Ovary (tissue), 7 donors: ENCODE measurements around a stretch of chr4.

DNA sequence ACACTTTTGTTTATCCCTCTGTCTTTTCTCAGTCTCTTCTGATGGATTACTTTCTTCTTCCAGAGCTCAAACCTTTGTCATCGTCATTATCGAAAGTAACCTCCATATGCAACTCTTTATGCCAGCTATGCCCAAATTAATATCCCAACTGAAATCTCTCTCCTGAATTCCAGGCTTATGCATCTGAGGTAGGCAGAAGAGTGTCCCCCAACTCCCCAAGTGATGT lies 99.7 kb upstream of the GPRIN3 start:
- PRO-cap, 7 experiments = no peak in any of the 7 experiments
- RAMPAGE, long total RNA, 2 experiments = no peak in any of the 2 experiments

- PRO-cap, 7 experiments = no peak in any of the 7 experiments
- RAMPAGE, long total RNA, 2 experiments = no peak in any of the 2 experiments
Observed at GRCh38 chr4:89492750-89493414, 185.3 kb upstream of the GPRIN3 start.

- PRO-cap, 7 experiments = peak in 3 of 7 experiments; most common plus-strand start chr4:89753294 (in 2); most common minus-strand start chr4:89753064 (in 3)
- RAMPAGE, long total RNA, 2 experiments = no peak in any of the 2 experiments
Observed at GRCh38 chr4:89752733-89753452, 84.1 kb downstream of the SNCA start.

- PRO-cap, 7 experiments = no peak in any of the 7 experiments
- RAMPAGE, long total RNA, 2 experiments = no peak in any of the 2 experiments
Observed at GRCh38 chr4:92443909-92444446, 140.2 kb downstream of the GRID2 start.

GRCh38 chr4:94114958-94115218 lies 92.8 kb upstream of the SMARCAD1 start:
- PRO-cap, 7 experiments = no peak in any of the 7 experiments
- RAMPAGE, long total RNA, 2 experiments = no peak in any of the 2 experiments

DNA sequence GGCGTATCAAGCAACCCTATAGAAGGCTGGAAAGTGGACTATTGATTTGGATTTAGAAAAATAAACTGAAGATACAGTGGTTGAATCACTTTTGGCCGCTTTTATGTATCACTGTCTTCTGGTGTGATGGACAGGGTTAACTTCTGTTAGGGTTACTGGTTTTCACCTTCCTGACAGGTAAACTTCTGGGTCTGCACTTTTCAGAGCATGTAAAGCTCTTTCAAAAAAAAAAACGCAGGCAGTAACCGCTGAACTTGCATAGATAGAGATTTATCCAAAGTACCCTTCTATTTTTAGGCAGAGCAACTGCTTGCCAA lies 488 bp upstream of the PDLIM5 start:
- PRO-cap, 7 experiments = no peak in any of the 7 experiments
- RAMPAGE, long total RNA, 2 experiments = no peak in any of the 2 experiments

DNA sequence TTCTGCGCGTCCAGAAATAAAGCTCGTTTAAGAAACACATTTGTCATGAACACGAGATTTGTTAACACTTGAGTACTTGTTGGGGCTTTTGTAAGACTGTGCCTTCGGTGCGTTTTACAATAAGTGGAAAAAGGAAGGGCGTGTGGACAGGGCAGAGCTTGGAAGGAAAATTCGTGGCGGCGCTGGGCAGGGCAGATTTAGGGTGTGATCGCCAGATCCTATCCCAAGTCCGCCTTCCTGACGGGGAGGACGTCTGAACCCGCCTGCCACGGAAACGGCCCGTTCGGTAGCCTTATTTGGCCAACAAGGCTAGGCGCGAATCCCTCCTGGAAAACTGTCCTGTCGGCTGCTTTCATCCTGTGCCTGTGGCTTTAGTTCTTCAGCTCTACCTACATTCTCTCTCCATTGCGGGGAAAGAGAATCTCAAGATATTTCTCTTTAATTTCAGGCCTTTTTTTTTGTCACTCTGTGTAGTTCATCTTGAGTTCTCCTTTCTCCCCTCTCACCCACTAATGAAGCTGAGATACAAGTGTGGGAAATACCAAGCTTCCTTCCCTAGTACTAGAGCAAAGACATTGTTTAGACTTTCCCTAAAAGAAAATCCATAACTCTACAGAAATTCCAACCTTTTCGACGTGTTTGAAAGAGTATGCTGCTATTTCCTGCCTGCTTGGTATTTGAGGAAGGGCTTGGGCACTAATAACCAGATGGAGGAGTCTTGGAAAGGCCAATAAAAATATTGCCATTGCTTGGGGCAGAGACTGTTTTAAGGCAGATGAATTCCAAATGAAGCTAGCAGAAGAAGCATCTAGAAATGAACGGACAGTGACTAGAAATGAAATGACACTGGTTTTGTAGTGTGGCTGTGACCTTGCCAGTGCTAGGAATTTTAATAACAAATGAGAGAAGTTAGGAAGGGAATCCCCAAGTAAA lies 1.1 kb downstream of the PDLIM5 start:
- PRO-cap, 7 experiments = peak in 7 of 7 experiments; most common plus-strand start position 319 of the sequence (in 7); most common minus-strand start position 514 of the sequence (in 4)
- RAMPAGE, long total RNA, 2 experiments = no peak in any of the 2 experiments

- PRO-cap, 7 experiments = no peak in any of the 7 experiments
- RAMPAGE, long total RNA, 2 experiments = no peak in any of the 2 experiments
Observed at GRCh38 chr4:94533885-94534418, 82.2 kb downstream of the PDLIM5 start.

GRCh38 chr4:94537117-94537673 lies 85.5 kb downstream of the PDLIM5 start:
- PRO-cap, 7 experiments = no peak in any of the 7 experiments
- RAMPAGE, long total RNA, 2 experiments = no peak in any of the 2 experiments

DNA sequence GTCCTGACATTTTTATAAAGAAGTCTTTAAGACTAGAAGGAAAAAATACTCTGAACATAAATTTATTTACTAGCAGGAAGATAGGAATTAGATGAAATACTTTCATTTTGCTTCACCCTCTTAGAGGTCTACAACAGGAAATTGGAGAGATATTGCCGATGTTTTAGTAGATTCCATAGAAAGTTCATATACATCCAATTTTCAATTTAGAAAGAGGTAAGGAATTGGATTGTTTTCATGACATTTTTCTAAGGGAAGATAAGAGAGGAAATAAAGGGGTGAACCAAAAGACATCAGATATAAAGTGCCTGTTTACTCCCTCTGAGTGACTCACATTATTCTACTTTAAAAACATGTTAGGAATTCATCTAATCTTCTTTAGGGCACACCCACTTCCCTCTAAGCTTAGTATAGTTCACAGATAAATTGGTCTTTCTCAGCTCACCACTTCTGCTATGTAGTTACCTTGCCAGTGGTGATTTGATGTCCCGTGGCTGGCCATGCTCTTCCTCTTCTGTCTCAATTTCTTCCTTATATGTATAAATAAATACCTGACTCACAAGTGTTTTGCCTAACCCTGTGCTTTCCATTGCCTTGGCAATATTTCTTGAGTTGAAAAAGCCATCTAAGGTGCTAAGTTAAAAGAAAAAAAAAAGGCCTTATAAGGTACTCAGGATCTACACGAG lies 96.7 kb downstream of the PDLIM5 start:
- PRO-cap, 7 experiments = no peak in any of the 7 experiments
- RAMPAGE, long total RNA, 2 experiments = no peak in any of the 2 experiments

- PRO-cap, 7 experiments = no peak in any of the 7 experiments
- RAMPAGE, long total RNA, 2 experiments = no peak in any of the 2 experiments
Observed at GRCh38 chr4:94599438-94600559, 148.1 kb downstream of the PDLIM5 start.

DNA sequence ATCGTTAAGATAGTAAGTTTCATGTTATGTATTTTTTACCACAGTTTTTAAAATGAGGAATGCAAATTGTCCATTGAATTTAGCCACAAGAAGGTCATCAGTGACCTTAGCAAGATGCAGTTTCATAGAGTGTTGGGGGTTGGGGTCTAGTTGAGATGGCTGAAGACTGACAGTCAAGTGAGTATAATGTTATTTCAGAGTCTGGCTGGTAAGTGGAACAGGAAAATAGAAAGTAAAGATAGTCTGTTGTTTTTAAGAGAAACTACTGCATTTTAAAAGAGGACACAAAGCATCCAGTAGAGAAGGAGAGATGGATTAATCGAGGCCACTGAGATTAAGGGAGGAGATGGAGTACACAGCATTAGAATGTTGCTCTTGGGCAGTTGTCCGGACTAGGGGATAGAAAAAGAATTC lies 152.9 kb upstream of the BMPR1B start:
- PRO-cap, 7 experiments = no peak in any of the 7 experiments
- RAMPAGE, long total RNA, 2 experiments = no peak in any of the 2 experiments

DNA sequence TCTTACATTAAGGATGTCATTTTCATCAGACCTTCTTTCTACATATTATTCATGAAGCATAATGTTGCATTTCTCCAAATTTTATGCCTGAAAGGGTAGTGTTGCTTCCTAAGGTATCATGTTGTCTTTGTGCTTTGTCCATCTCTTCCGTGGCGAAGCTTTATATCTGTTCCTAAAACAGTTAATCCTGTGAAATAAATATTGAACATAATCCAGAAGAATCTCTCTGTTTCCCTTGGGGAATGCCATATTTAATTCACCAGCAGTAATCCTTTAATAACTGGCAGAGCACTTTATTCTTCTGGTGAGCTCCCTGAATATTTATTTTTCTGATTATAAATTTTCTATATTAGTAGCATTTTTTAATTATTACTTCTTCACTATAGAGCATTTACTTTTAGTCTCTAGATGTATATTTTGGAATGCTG lies 91.0 kb upstream of the BMPR1B start:
- PRO-cap, 7 experiments = no peak in any of the 7 experiments
- RAMPAGE, long total RNA, 2 experiments = no peak in any of the 2 experiments

DNA sequence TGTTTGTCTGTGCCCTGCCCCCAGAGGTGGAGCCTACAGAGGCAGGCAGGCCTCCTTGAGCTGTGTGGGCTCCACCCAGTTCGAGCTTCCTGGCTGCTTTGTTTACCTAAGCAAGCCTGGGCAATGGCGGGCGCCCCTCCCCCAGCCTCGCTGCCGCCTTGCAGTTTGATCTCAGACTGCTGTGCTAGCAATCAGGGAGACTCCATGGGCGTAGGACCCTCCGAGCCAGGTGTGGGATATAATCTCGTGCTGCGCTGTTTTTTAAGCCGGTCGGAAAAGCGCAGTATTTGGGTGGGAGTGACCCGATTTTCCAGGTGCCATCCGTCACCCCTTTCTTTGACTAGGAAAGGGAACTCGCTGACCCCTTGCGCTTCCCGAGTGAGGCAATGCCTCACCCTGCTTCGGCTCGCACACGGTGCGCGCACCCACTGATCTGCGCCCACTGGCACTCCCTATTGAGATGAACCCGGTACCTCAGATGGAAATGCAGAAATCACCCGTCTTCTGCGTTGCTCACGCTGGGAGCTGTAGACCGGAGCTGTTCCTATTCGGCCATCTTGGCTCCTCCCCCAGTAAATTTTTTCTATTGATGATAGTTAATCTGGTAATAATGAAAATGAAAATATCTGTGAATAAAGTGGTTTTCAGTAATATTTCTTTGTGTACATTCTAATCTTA lies 83.6 kb downstream of the BMPR1B start:
- PRO-cap, 7 experiments = no peak in any of the 7 experiments
- RAMPAGE, long total RNA, 2 experiments = no peak in any of the 2 experiments

- PRO-cap, 7 experiments = no peak in any of the 7 experiments
- RAMPAGE, long total RNA, 2 experiments = no peak in any of the 2 experiments
Observed at GRCh38 chr4:95255784-95256130, 293.0 kb downstream of the UNC5C start.

- PRO-cap, 7 experiments = no peak in any of the 7 experiments
- RAMPAGE, long total RNA, 2 experiments = no peak in any of the 2 experiments
Observed at GRCh38 chr4:95507587-95508292, 41.0 kb downstream of the UNC5C start.

- PRO-cap, 7 experiments = no peak in any of the 7 experiments
- RAMPAGE, long total RNA, 2 experiments = no peak in any of the 2 experiments
Observed at GRCh38 chr4:98352227-98352791, 91.1 kb downstream of the RAP1GDS1 start.

DNA sequence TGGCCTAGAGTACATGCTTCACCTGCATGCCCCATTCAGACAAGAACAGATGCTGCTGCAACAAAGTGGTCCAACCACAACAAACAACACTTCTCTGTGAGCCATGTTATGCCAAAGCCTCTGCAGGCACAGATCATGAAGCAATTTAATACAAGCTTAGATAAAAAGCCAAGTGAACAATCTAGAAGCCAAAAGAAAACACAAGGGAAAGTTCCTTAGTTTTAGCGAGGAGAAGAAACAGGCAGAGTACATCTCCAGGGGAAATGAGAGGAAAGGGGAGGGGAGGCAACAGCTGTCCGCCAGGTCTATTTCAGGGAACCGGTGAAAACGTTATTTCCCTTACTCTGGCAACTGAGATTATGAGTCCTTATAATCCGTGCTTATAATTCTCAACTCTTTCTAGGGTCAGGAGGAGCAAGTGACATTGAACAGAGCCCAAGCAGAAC lies 92.6 kb downstream of the TSPAN5 start:
- PRO-cap, 7 experiments = peak in 2 of 7 experiments; most common minus-strand start position 353 of the sequence (in 1)
- RAMPAGE, long total RNA, 2 experiments = no peak in any of the 2 experiments

DNA sequence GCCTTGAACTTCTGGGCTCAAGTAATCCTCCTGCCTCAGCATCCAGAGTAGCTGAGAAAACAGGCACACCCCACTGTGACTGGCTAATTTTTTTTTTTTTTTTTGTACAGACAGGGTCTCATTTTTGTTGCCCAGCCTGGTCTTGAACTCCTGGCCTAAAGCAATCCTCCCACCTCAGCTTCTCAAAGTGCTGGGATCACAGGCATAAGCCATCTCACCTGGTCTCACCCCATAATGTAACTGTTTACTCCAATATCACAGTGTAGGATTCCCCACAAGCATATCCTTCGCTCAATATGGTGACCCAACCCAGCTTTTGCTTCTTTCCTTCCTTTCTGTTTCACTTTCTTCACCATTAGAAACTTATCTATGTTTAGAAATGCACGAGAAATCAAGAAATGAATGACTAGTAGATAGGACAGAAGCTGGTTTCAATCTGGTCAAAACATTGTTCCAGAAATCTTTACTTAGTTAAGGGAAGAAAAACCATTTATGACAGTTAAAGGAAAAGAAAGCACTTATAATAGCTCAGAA lies 18.9 kb downstream of the TSPAN5 start:
- PRO-cap, 7 experiments = no peak in any of the 7 experiments
- RAMPAGE, long total RNA, 2 experiments = no peak in any of the 2 experiments

DNA sequence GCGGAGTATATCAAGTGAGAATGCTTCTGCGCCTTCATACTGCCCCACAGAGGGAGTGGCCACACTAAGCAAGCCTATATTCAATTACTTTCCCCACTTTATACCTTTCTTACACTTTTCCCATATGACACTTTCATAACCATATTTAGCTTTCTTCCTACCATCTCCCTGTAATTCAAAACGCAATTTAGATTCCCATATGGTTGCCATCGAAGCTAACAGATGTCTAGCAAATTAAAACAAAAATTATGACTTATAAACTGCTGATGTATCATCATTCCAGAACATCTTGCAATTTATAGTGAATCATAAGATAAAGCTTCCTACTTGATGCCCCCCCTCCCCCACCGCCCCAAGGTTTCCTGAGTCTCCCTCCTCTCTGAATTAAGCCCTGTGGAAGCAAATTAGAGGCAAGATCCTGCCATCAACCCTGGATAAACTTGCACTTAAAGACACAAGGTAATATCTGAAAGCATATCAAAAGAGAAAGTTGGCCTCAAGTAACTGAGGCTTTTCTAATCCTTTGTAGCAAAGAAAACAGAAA lies 5.4 kb downstream of the TSPAN5 start:
- PRO-cap, 7 experiments = no peak in any of the 7 experiments
- RAMPAGE, long total RNA, 2 experiments = no peak in any of the 2 experiments